Temporal lobe (tissue), 2 donors: ENCODE measurements around the gene HMGCLL1.

GRCh38 chr6:54018473-54019265 lies 92.6 kb upstream of the MLIP start:
- RAMPAGE, long total RNA: no peak

DNA sequence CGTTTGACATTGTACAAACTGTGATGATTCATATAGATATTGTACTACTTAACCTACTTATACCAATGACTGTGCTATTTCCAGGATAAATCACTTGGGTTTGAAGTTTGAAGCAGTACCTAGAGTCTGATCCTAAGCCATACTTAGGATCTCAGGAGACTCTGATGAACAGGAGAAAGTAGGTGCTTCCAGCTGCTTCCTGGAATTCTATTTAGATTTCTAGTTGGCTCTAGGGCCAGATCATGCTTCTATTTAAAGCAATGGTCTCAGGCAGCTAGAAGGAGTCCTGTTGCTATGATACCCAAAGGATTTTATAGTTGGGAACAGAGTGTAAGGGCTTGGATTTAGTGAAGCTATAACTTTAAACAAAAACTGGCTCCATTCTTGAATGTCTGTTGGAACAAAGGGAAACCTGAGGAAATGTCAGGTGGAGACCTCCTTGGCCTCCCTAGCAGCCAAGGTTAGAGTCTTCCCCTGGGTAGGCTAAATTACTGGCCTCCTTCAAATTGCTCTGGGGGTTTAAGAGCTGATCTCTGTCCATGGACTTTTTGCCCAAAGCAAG lies 52.3 kb upstream of the TINAG start:
- RAMPAGE, long total RNA: no peak

DNA sequence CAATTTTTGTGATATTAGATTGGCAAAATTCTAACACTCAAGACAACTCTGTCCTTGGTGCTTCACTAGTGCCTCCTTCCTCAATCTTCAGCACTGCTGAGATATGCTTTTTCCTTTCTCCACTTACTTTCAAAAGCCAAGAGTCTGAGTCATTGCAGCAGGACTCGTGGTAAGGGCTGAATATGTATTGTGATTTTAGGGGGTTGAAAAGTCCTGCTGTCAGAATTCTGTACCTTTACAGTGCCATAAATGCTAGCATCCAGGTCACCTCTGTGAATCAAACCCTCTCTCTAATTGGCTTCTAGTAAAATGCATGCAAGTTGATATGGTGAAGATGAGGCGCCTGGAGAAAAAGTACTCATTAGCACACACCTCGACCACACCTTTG lies 43.8 kb upstream of the FAM83B start:
- RAMPAGE, long total RNA: no peak

DNA sequence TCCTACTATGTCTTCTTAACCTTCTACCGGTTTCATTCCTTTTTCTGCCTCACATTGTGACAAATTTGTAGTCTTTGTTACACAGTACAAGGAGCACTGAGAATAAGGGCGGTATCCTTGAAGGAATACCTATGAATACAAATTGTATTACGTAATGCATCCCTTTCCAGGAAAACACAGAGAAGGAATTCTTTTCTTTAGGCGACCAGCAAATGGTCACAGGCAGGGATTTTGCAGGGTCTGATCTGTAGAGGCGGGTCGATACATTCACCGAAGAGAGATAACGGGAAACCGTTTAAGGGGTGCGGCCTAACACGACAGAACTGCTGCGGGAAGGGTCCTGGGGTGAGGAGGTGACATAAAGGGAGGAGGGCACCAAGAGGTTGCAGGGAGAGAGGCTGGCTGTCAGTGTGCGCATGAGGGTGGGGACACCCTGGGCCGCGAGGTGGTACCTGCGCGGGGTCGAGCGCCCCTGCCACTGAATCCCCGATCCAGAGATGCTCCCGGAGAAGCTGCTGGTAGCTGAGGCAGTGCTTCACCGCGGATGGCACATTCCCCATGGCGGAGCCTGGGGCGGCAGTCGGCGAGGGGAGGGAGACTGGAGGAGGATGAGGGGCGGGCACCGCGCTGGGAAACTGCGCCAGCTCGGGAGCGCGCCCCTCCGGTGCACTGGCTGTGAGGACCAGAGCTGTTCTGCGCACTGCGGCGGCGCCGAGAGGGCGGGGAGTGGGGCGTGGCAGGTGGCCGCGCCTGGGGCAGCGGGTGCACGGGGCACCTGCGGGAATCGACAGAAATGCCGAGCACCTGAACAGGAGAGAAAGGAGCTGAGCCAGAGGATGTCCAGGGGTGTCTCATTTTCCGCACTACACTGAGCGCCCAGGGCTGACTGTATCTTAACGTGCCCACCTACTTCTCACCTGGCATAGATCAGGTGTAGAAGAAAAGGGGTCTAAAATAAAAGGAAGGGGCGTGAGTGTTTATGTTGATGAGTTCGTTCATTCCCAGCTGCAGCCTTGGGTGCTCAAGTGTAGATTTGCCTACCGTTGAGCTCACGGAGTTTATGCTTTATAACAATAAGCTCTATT lies at the start of gene HMGCLL1:
HMGCLL1 (minus strand) TSS at position 697 of the 1,085 bp plus-strand sequence.
- RAMPAGE, long total RNA: start-site peak on the minus strand centred at position 561 of the sequence, 69 bp wide, 169 and 58 reads in 2 replicates

DNA sequence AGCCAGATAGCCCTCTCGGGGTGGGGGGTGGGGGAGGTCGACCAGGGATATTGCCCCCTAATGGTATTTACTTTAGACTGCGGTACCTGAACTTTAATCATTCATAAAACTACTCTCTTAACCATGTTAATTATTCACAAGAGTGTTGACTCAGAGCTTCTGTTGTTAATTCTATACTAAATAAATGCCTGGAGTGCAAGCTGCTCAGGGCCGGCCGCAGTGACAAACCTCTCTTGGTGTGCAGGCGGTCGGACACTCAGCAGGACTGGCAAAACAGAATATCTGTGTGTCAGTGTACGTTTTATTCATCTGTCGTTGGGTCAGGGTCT lies 152.4 kb upstream of the COL21A1 start:
- RAMPAGE, long total RNA: no peak

GRCh38 chr6:56840799-56841342 lies 113.8 kb downstream of the DST start:
- RAMPAGE, long total RNA: no peak

- RAMPAGE, long total RNA: no peak
Measured at GRCh38 chr6:57188286-57189382, 16.5 kb downstream of the BAG2 start.

DNA sequence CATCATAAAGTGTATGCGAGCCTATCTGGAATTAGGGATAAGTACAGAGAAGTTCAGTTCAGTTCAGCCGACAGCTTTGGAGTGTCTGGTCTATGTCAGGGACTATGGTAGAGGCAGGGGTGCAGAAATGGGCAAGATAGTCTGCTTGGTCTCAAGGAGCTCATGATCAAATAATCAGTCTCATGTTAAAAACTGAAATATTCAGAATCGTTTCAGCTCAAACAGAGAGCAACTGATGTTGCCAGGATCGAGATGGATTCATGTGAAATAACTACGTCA lies 12.2 kb upstream of the PRIM2 start:
- RAMPAGE, long total RNA: no peak

- RAMPAGE, long total RNA: no peak
Measured at GRCh38 chr6:57423611-57424099, 106.2 kb downstream of the PRIM2 start.

- RAMPAGE, long total RNA: no peak
Measured at GRCh38 chr6:57792741-57793214, 475.3 kb downstream of the PRIM2 start.

DNA sequence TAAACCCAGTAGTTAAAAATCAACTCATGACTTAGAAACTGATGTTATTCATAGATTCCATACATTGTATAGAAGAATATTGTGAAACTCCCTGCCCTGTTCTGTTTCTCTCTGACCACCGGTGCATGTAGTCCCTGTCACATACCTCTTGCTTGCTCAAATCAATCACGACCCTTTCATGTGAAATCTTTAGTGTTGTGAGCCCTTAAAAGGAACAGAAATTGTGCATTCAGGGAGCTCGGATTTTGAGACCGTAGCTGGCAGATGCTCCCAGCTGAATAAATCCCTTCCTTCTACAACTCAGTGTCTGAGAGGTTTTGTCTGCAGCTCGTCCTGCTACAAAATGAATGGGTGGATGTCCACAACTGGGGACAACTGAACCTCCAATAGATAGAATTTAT lies 480.3 kb upstream of the KHDRBS2 start:
- RAMPAGE, long total RNA: no peak

DNA sequence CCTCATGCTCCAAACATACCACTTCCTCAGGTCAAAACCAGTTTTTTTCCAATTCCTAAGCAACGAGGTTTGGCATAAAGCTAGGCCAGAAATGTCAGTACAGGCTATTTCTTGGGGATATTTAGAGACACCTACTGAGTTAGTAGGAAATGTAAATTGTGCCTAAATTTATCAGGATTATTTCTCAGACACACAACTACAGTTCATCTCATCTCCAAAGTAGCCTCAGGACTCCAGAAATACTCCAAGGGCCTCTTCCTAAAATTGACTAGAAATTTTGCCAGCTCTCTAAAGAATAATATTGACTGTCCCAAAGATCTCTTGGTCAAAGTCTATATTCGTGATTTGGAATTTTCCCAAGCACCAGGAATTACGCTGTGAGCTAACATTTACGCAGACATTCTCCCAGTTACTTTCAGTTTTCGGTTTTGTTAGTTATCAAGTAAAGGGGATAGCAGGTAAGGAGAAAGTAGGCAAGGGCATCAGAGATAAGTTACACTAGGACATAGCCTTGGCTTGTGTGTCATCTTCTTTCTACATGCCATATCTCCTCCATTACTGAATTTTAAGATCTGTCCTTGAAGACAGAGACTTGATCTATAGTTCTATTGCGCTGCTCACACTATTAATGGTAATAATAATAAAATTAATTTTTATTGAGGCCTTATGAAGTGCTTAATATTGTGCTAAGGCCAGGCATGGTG lies 91.2 kb upstream of the LGSN start:
- RAMPAGE, long total RNA: no peak

DNA sequence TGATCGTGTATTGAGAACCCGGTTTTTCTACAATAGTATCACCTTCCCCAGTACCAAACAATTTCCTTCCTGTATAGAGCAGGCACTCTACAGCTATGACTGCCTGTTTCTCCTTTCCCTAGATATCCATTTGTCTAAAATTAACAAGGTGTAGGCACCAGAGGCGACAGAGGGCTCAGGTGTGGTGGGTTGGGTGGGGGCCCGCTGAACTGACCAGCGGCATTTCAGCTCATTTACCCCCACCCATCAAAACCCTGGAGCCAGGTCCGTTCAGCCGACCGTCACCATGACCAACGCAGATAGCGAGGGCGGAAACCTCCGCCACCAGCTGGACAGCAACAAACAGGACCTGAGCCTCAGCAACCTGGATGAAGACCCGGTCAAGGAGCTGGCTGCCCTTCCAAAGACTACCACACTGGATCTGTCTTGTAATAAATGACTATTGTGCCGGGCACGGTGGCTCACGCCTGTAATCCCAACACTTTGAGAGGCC lies 120.7 kb upstream of the LGSN start:
- RAMPAGE, long total RNA: no peak

DNA sequence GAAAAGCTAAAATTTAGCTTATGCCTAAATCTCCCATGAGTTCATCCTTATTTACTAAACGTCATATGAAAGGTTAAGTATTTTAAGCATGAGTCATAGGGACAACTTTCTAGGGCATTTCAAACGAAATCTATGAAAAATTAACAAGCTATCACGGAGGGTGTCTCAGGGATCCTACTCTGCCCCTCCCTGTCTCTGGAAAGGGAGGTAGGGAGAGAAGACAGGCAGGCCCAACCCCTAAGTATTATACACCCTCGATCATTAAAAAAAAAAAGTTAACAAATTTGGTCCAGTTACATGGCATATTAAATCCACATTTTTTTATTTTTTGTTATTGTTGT lies 124.0 kb upstream of the PTP4A1 start:
- RAMPAGE, long total RNA: no peak

GRCh38 chr6:63458534-63459181 lies 113.6 kb upstream of the PTP4A1 start:
- RAMPAGE, long total RNA: no peak

DNA sequence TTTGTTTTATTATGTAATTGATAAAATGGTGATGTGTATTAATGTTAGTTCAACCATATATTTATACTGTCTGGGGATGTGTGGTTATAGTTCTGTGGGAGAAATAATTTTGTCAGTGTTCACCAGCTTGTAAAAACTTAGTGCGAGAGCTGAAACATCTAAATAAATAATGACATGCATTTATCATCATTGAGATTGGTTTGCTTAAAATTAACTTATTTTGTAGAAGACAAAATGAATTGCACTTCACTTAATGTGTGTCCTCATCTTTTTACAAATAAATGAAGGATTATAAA lies 8.9 kb downstream of the PTP4A1 start:
- RAMPAGE, long total RNA: no peak

- RAMPAGE, long total RNA: no peak
Measured at GRCh38 chr6:63696633-63697515, 61.3 kb downstream of the PHF3 start.

DNA sequence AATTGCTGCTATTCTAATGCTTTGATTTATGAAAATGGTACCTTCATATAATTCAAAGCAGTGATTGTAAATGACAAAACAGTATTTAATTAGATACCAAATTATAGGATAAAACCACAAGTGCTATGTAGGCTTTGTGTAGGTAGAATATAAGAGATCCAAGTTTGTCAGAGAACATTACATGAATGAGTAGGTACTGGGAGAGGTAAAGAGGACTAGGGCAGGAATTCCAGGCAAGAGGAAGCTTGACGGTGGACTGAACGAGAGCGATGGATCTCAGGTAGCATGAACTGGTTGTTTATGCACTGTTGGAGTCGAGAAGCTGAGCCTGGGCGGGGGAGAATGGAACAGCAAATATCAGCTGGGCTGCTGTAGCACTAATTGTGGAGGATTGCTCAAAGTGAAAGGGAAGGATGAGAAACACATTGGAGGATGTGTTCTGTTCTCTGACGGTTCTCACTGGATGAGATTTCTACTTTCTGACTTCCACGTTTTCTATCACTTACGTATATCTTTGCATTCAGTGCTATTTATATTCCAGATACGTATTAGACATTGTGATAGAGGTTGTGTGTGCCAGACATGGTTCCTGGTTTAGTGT lies 164.2 kb downstream of the PHF3 start:
- RAMPAGE, long total RNA: no peak

DNA sequence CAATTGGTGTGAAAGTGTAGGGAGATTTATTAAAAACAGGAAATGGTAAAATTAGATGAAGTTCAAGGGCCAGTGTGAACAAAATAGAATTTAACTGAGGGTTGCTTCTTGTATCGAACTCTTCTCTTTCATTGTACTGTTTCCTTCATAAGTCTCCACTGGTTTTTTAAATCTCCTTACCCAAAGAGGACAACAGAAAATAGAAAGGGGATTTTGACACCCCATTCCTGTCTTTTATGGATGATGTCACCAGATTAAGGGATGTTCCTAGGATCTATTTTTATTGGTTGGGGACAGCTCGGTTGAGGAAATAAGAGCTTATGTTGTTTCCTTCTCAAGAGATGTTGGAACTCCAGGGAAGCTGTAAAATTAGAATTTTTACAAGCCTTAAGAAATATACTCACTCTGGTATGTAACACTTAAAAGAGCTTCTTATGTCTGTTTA lies 171.4 kb downstream of the PHF3 start:
- RAMPAGE, long total RNA: no peak

GRCh38 chr6:63961376-63961908 lies 325.8 kb downstream of the PHF3 start:
- RAMPAGE, long total RNA: no peak